ENCODE measurements around the gene RELL1.

DNA sequence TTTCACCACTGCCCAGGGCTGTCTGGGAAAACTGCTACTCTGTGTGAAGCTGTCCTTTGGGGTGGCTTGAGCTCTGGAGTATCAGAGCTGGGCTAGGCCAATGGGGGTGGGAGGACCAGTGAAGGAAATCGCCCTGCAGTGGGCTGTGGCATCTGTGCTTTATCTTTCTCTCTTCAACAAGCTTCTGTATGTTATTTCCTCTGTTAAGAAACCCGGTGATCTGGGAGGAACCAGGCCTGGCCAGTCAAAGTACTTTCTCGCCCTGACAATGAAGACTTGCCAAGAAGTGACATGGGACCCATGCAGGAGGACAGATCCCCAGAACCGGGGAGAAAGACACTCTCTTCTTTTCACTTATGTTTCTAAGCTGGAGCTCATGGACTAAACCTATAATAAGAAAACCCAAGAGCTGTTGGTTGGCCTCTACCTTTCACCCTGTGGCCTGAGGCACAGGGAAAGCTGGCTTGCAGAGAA is 87.5 kb downstream of the SMIM20 start:
- PRO-cap, result no peak

GRCh38 chr4:26787345-26788556 is 72.9 kb upstream of the STIM2 start:
- PRO-cap, result no peak

DNA sequence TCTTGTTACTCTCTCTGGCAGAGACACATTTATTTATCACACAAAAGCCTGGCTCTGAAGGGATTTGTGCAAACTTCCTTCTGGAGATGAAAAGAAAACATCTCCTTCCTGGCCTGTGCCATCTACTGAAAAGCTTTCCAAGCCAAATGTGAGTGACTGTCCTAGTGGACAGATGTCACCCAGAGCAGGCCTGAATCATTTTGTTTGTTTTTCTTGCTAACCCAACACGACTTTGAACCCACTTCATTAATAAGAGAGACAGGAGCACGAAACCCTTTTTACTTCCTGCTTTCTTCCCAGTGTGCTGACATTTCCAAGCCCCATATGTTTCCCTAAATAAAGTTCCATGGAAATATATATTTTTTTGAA is 38.5 kb upstream of the STIM2 start:
- PRO-cap, result no peak

DNA sequence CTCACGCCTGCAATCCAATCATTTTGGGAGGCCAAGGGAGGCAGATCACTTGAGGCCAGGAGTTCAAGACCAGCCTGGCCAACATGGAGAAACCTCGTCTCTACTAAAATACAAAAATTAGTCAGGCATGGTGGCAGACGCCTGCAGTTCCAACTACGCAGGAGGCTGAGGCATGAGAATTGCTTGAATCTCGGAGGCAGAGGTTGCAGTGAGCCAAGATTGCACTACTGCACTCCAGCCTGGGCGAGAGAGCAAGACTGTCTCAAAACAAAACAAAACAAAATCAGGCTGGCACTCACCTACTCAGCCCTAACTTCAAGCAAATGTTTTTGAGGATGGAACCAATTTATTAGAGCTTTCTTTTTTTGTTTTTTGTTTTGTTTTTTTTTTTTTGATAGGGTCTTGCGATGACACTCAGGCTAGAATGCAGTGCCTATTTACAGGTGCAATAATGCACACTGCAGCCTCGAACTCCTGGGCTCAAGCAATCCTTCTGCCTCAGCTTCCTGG is 33.2 kb upstream of the STIM2 start:
- PRO-cap, result no peak

GRCh38 chr4:26867627-26868471 is 7.2 kb downstream of the STIM2 start:
- PRO-cap, result no peak

DNA sequence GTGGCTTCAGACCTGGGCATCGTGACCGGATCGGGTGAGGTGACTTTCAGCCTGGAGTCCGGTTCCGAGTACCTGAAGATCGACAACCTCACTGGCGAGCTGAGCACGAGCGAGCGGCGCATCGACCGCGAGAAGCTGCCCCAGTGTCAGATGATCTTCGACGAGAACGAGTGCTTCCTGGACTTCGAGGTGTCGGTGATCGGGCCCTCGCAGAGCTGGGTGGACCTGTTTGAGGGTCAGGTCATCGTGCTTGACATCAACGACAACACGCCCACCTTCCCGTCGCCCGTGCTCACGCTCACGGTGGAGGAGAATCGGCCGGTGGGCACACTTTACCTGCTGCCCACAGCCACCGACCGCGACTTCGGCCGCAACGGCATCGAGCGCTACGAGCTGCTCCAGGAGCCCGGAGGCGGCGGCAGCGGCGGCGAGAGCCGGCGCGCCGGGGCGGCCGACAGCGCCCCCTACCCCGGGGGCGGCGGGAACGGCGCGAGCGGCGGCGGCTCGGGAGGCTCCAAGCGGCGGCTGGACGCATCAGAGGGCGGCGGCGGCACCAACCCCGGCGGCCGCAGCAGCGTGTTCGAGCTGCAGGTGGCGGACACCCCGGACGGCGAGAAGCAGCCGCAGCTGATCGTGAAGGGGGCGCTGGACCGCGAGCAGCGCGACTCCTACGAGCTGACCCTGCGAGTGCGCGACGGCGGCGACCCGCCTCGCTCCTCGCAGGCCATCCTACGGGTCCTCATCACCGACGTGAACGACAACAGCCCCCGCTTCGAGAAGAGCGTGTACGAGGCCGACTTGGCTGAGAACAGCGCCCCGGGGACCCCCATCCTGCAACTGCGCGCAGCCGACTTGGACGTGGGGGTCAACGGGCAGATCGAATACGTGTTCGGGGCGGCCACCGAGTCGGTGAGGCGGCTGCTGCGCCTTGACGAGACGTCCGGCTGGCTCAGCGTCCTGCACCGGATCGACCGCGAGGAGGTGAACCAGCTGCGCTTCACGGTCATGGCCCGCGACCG is 1.7 kb downstream of the PCDH7 start:
- PRO-cap, result no peak

- PRO-cap, result no peak
Measured at GRCh38 chr4:31099431-31099871, 379.3 kb downstream of the PCDH7 start.

DNA sequence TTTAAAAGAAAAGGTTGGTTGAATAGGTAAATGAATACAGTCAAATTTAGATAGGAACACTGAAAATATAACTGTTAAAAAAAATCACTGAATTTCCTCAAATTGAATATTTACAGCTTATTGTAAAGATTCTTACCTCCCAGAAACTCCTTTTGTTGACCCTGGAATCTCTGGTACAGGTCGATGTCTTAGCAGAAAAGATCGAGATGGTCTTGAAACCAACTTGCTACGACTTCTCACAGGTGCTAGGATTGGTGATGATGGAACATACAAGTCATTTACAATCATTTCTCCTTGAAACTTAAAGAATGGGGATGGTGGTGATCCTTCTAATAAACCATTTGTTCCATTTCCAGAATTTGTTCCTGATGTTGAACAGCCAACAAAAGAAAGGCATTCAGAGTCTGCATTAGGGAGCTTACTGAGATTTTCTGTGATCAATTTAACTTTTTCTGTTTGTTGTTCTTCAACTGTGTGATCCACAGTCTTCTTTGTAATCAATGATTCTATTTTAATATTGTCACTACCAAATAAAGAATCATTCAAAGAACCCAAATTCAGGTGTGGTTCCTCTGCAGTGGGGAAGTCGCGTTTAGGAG is 15.8 kb downstream of the ARAP2 start:
- PRO-cap, result no peak

DNA sequence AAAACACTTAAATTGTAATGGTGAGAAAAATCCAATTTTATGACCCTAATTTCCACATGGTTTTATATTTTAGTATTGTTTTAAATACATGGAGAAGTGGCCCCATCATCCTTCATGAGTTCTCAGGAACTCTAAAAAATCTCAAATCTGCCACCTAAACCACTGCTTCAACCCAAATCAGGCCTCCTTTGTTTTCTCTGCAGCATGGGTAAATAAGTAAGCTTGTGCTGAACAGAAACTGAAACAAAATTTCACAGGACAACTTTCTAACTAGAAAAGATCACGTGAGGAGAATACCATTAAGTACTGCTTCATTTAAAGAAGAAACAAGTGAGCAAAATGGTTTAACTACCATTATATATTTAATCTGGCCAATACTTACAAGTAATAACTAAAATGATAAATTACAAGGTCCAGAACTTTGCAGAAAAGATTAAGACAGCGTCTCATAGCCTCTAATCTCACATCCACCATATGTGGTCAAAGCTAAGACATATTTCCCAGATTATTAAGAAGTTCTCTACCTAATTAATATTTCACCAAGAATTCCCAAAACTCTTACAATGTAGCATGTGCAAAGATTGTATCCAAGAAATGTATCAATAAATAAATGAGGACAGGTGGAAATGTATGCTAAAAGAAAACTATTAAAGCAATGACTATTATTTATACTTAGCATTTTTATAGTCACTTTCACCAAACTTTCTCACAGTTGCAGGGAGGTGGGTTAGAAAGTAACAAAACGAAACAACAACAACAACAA is 2.4 kb downstream of the ARAP2 start:
- PRO-cap, result no peak

- PRO-cap, result no peak
Measured at GRCh38 chr4:36243546-36243812, 835 bp downstream of the ARAP2 start.

- PRO-cap, result unidirectional peak, minus-strand start at chr4:36256775
Measured at GRCh38 chr4:36256220-36256837, 12.0 kb upstream of the ARAP2 start.

GRCh38 chr4:37427276-37427667 is 26.5 kb upstream of the C4orf19 start:
- PRO-cap, result no peak

GRCh38 chr4:37595770-37596112 is 90.4 kb downstream of the RELL1 start:
- PRO-cap, result no peak

- PRO-cap, result bidirectional peak, plus-strand start at chr4:37662985, minus-strand start at chr4:37662696; bidirectional peak, plus-strand start at chr4:37663288, minus-strand start at chr4:37663163
Measured at GRCh38 chr4:37662579-37663586, 23.3 kb downstream of the RELL1 start.

DNA sequence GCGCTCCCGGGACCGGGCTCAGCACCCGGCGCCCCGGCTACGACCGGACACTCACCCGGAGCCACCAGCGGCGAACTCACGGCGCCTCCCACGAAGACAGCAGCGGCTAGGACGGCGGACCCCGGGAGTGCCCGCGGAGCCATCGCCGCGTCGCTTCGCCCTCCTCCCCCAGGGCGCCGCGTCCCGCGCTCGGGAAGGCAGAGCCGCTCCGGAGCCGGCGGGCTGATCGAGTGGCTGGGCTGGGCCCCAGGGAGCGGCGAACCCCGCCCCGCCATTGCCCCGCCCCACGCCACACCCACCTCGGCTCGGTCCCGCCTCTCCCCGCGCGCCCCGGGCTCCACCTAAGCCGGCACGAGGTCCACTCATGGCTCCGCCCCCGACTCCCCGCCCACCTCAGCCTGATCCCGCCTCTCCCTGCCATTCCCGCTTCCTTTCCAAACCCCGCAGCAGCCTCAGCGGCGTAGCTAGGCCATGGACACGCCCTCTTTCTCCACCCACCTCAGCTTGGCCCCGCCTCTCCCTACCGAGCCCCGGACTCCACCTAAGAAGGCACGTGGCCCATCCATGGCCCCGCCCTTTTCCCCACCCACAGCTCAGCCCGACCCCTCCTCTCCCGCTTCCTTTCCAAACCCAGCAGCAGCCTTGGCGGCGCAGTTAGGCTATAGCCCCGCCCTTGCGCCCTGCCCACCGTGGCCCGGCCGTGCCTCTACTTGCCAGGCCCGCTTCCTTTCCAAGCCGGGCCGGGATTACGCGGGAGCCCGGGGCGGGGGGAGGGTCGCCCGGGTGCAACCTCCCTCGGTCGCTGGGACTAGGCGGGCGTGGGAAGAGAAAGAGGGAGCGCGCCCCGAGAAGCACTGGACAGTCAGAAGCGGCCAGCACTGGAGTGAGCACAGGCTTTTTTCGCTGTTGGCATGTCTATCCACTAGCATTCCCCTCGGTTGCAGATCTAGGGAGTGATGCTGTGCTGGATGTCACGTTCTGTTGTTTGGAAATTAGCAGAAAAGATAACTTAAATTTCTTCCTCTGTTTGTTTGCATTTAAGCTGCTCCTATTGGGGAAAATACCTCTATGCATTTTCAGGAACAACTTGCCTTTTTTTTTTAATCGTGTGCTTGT is at the start of gene RELL1:
Gene RELL1, minus strand, starts transcription at position 232 of the 1,116 bp plus-strand sequence.
- PRO-cap, result unidirectional peak, minus-strand start at position 232 of the sequence; bidirectional peak, plus-strand start at position 420 of the sequence, minus-strand start at position 232 of the sequence; unidirectional peak, plus-strand start at position 670 of the sequence; unidirectional peak, plus-strand start at position 861 of the sequence

- PRO-cap, result bidirectional peak, plus-strand start at chr4:37891474, minus-strand start at chr4:37891397
Measured at GRCh38 chr4:37891250-37891527, 305 bp downstream of the TBC1D1 start.

DNA sequence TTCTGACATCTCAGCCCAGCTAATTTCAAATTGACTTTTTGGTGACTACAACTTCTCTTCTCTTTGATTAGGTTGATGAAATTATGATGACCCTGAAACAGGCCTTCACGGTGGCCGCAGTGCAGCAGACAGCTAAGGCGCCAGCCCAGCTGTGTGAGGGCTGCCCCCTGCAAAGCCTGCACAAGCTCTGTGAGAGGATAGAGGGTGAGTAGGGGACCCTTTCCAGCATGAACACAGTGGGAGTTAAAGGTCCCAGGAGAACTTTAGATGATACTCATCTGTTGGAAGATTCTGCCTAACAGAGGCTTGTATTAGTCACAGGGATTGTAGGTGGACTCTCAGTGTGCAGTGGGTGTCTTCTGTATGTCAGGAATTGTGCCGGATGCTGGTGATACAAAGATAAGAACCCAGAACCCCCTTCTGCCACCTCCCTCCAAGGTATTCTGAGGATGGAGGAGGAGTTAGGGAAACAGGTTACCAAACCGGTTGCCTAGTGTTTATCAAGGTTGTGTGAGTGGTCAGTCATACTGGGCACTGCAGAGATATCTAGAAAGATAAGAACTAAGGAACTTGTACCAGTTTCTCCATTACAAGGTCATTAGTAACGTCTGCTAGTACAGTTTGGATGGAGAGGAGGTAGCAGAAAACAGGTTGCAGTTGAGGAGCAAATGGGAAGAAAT is 61.5 kb downstream of the PTTG2 start:
- PRO-cap, result no peak

DNA sequence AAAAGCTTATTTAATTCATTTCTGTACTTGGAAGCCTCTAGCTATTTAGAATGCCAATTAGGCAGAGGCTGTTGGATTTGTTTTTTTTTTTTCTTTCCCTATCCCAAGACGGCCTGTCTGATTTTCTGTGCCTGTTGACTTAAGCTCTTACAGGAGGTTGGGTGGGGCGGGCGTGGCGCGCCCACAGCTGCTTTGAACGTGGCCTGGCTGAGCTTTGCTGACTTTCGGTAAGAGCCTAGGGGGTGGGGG is 195.1 kb downstream of the PTTG2 start:
- PRO-cap, result no peak

DNA sequence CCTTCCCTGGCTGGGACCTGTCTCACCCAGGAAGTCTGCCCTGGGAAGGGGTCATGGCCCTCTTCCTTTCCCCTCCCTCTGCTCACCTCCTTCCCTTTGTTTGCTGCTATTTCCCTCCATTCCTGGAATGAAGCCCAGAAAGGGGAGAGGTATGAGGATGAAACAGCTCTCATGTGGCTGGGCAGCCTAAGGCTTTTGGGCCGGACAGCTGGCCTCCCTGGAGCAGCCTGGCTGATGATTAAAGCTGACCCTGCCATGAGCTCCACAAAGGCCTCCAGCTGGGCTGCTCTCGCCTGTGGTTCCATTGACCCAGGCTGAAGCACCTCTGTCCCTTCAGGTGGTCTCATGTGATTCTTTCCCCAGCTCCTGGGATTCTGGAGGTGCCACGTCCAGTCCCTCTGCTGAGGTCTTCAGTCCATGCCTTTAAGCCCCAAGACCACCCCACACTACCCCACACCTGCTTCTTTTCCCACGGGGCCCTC is 202.1 kb downstream of the PTTG2 start:
- PRO-cap, result no peak

DNA sequence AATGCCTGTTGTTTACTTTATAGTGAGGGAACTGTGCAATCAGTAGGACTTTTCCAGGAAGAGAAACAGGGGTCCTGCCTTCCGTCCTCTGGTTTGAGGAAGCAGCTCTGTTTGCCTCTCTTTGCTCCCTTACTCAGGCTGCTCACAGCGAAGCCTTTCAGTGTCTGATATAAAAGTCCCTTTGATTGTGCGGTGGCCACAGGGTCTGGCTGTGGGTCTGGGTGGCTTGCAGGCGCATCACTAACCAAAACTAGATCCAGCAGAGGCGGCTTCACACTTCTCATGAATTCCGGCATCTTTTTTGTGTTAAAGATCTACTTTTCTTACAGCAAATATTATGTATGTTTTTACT is 263.7 kb downstream of the PTTG2 start:
- PRO-cap, result no peak